A549 (cell line): ENCODE measurements around a stretch of chr20.

GRCh38 chr20:52923168-52923628 lies 49.0 kb upstream of the TSHZ2 start:
- PRO-cap: no peak
CAGE:
- cytosol, long polyA plus RNA: no peak
- long polyA plus RNA: no peak
- nucleus, long polyA plus RNA: no peak

DNA sequence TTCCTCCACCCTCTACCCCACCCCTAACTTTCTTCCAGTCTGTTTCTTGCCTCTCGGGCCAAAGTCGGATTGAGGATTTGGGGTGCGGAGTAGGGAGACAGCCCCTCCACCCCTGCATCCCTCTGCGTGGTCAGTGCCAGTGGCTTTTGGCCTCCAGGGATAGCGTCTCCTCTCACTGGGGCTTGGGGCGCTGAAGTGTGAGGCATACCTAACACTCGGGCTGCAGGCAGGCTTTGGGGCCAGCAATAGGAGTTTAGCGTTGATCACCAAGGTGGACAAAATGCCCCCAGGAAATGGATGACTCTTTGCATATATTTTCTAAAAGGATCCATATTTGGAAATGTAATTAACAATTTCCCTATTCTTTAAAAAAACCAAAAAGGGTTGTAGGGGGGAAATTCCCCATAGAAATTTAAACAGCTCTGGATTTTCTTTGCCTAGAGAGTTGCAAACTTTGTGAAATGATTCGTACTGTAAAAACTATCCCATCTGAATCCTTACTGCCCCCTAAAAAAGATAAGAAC lies 1.5 kb downstream of the TSHZ2 start:
- PRO-cap: no peak
CAGE:
- cytosol, long polyA plus RNA: no peak
- long polyA plus RNA: no peak
- nucleus, long polyA plus RNA: no peak

- PRO-cap: no peak
CAGE:
- cytosol, long polyA plus RNA: no peak
- long polyA plus RNA: no peak
- nucleus, long polyA plus RNA: no peak
Measured at GRCh38 chr20:52979503-52980438, 7.6 kb downstream of the TSHZ2 start.

DNA sequence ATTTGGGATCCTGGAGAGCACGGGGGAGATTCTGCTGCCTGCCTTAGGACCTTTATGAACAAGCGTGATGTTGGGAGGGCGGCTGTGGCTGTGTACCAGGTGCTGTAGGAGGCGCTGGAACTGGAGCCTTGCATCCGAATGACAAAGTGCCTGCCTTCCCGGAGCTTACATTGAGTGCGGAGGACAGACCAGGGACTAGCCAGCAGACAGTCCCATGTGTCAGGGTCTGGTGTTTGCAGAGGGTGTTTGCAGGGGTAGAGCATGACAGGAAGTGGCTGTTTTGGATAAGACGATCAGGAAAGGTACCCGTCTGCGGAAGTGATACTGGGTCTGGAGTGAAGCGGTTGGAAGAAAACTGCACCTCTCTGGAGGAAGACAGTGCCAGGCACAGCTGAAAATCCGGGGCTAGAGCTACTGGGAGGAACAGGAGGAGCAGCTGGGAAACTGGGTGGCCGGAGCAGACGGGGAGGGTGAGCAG lies 12.0 kb downstream of the TSHZ2 start:
- PRO-cap: no peak
CAGE:
- cytosol, long polyA plus RNA: no peak
- long polyA plus RNA: no peak
- nucleus, long polyA plus RNA: no peak

DNA sequence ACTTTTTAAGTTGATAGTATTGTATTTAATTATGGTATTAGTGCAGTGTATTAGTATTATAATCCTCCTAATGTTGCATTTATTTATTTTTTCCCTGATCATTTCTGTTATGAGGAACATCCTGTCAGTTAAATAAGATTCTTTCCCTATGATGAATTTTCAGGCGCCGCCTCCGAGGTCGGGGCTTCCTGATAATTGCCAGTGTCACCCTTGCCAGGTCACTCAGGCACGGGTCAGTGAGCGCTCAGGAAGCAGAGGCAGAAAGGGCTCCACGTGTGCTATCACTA lies 64.8 kb downstream of the TSHZ2 start:
- PRO-cap: no peak
CAGE:
- cytosol, long polyA plus RNA: no peak
- long polyA plus RNA: no peak
- nucleus, long polyA plus RNA: no peak

DNA sequence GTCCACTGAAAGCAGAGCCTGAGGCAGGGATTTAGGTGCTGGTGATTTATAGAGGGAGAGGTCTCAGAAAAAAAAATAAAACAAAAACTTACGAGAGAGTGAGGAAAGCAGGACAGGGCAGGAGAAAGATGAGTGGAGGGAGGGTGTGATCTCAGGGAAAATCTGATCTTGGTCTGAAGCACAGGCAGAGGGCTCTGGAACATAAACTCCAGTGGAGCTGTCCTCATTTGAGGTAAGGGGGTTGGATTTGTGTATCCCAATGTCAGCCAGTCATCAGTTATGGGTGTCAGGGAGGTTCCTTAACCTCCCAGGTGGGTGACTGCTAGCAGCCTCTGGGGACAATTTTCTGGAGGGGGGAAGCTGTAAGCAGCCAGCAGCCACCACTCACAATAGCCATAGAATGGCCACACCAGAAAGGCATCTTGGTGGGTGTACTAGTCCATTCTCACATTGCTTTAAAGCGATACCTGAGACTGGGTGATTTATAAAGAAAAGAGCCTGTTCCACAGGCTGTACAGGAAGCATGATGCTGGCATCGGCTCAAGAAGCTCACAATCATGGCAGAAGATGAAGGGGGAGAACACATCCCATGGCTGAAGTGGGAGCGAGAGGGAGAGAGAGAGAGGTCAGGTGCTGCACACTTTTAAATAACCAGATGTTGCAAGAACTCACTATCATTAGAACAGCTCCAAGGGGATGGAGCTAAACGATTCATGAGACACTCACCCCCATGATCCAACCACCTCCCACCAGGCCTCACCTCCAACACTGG lies 146.4 kb downstream of the TSHZ2 start:
- PRO-cap: no peak
CAGE:
- cytosol, long polyA plus RNA: no peak
- long polyA plus RNA: no peak
- nucleus, long polyA plus RNA: no peak

GRCh38 chr20:53215248-53215548 lies 243.0 kb downstream of the TSHZ2 start:
- PRO-cap: no peak
CAGE:
- cytosol, long polyA plus RNA: no peak
- long polyA plus RNA: no peak
- nucleus, long polyA plus RNA: no peak

- PRO-cap: no peak
CAGE:
- cytosol, long polyA plus RNA: no peak
- long polyA plus RNA: no peak
- nucleus, long polyA plus RNA: no peak
Measured at GRCh38 chr20:53578685-53579761, 14.6 kb downstream of the ZNF217 start.

DNA sequence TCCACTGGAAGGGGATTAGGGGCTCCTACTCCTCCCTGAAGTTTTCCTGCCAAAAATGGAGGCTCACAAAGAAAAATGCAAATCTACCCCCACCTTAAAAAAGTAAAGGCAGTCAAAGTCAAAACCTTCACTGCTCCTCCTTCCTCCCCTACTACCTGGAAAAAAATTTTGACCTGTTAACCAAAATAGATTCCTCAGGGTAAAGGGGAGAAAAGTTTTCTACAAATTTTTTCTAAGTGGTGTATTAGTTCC lies 2.8 kb downstream of the ZNF217 start:
- PRO-cap: no peak
CAGE:
- cytosol, long polyA plus RNA: no peak
- long polyA plus RNA: no peak
- nucleus, long polyA plus RNA: no peak

DNA sequence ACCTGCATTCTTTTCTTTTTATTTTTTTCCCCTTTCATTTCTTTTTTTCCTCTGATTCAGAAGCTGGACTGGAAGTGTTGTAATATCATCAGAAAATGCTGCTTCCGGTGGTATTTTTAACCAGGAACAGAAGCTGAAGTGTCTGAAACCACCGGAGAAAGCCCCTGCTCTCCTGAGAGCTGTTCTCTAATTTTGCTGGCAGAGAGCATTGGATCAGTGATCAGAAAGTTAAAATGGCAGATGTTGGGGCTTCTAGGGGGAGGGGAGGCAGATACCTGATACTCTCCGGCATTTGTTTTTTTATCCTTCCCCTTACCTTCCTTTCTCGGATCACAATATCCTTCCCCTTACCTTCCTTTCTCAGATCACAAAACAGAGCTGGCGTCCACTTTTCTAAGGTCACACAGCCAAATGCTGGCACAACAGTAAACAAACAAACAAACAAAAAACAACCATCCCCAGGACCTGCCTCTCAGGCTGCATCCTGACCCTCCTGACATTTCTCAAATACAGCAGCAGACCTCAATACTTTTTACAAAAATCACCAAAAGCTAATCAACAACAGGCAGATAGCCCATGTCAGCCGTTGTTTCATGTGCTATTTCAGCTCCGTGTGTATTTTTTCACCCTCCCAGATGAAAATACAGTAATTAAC lies 143.3 kb upstream of the ZNF217 start:
- PRO-cap: no peak
CAGE:
- cytosol, long polyA plus RNA: no peak
- long polyA plus RNA: no peak
- nucleus, long polyA plus RNA: no peak

- PRO-cap: no peak
CAGE:
- cytosol, long polyA plus RNA: no peak
- long polyA plus RNA: no peak
- nucleus, long polyA plus RNA: no peak
Measured at GRCh38 chr20:53767135-53767497, 173.5 kb upstream of the ZNF217 start.

DNA sequence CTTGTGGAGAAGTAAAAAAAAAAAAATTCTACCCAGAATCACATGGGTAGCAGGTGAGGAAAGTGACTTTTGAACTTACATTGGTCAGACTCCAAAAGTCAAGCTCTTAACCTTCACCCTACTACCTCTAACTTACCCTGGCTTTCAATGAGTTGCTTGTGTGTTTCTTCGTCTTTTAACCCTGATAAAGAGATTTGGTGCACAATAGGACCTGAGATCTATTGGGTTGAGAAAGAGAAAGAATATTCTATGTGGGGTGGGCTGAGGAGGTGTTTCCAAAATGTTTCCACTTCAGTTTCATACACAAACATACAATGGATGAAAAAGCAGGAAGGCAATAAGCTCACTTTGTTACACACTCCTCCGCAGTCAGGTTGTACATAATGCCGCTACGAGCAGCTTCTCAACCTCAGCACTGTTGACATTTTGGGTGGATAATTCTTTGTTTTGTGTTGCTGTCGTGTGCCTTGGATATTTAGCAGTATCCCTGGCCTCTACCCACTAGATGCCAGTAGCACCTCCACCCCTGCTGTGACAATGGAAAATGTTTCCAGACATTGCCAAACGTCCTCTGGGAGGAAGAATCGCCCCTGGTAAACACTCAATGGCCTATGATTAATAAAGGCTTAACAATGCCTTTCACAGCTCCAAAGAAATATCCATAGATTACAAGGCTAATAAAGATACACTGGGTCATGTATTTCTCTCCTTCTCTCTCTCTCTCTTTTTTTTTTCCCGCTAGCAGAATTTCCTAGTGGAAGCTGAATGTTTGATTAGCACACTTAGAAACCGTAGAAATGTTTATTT lies 193.1 kb upstream of the ZNF217 start:
- PRO-cap: no peak
CAGE:
- cytosol, long polyA plus RNA: no peak
- long polyA plus RNA: no peak
- nucleus, long polyA plus RNA: no peak

DNA sequence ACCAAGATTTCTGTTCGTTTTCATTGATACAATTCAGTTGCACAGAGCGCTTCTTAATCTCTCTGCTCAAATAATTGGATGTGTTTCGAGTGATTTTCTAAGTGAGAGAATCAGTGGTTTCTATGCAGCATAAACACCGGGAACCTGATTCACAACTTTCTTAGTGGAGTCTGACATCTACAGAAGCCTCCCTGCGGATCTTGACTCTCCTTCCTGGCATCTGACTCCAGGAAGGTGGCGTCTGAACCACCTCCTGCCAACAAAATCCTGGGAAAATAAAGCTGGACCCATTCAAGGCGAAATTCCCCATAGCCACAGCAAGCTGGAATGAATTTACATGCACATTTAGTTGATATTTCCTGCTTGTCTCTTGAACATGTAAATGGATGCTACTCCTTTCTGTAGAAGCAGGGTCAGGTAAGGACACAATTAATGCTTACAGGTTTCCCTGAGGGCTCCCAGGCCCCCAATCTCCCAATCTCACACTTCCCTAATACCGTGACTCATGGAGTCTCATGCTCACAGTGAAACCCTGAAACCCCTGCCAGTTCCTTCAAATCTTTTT lies 197.3 kb upstream of the ZNF217 start:
- PRO-cap: no peak
CAGE:
- cytosol, long polyA plus RNA: no peak
- long polyA plus RNA: no peak
- nucleus, long polyA plus RNA: no peak

- PRO-cap: no peak
CAGE:
- cytosol, long polyA plus RNA: no peak
- long polyA plus RNA: no peak
- nucleus, long polyA plus RNA: no peak
Measured at GRCh38 chr20:53805790-53806162, 212.1 kb upstream of the ZNF217 start.

- PRO-cap: no peak
CAGE:
- cytosol, long polyA plus RNA: no peak
- long polyA plus RNA: no peak
- nucleus, long polyA plus RNA: no peak
Measured at GRCh38 chr20:53915302-53916510, 154.7 kb downstream of the BCAS1 start.

DNA sequence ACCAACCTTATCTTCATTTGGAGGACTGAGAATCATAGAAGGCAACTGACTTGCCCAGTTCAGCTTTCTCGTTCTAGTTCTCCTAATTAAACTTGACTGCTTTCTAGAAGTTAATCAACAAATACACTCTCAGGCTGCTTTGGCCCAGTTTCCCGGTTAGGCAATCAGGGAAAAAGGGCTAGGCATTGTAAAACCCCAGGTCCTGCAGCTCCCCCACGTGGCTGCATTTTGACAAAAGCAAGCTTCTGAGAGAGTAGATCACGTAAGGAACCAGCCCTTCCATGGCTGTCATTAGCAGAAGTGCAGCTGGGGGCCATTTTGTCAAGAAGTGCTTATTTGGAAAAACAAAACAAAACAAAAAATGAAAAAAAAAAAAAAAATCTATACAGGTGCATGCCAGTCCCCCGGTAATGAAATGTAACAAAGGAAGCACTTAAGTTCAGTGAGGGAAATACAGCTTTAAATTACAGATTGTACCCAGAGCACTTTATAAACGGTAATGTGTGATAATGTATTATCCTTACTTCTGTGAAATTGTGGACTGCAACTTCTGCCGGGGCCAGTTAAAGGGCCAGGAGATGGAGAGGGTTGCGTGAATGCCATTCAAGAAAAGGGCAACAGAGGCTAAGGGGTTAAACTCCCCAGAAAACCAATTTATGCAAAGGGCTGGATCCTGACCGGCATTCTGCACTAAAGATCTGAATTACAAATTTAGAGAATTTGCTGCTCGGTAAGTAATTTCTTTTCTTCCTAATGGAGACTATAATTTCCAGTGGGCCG lies 130.3 kb downstream of the BCAS1 start:
- PRO-cap: no peak
CAGE:
- cytosol, long polyA plus RNA: no peak
- long polyA plus RNA: no peak
- nucleus, long polyA plus RNA: no peak

GRCh38 chr20:53949093-53949888 lies 121.1 kb downstream of the BCAS1 start:
- PRO-cap: no peak
CAGE:
- cytosol, long polyA plus RNA: no peak
- long polyA plus RNA: no peak
- nucleus, long polyA plus RNA: no peak

GRCh38 chr20:53995852-53996371 lies 74.5 kb downstream of the BCAS1 start:
- PRO-cap: no peak
CAGE:
- cytosol, long polyA plus RNA: no peak
- long polyA plus RNA: no peak
- nucleus, long polyA plus RNA: no peak

DNA sequence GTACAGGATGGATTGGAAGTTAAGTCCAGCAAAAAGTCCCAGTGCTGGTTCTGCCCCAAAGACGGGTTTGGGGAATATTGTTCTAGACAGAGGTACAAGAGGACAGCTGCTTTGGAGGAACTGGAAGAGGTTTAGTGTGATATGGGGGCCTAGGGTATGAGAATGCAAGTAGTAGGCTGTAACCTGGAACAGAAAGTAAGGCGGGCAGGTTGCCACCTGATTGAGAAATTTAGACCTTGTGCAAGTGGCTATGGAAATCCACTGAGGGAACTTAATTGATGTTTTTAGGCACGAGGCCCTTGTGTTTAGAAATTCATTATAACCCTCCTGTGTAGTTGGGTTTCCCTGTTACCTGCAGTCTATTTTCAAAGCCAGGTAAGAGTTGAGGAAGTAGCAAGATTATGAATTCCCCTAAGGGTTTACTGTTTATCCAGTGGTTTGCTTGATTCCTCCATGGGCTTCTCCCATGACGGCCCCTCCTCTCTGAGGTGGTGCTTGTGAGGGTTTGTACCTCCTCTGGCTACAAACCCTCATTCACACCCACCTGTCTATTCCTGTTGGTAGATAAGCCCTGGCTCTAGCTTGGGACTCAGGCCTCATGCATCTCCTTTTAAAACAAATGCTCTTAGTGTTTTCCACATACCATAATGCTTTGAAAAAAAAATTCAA lies 42.0 kb upstream of the BCAS1 start:
- PRO-cap: no peak
CAGE:
- cytosol, long polyA plus RNA: no peak
- long polyA plus RNA: no peak
- nucleus, long polyA plus RNA: no peak

- PRO-cap: no peak
CAGE:
- cytosol, long polyA plus RNA: no peak
- long polyA plus RNA: no peak
- nucleus, long polyA plus RNA: no peak
Measured at GRCh38 chr20:54123288-54124339, 50.2 kb downstream of the CYP24A1 start.